Right lobe of liver (tissue), 4 donors: Measurements from ENCODE around the genes SEBOX, FAM222B and PHF12.

DNA sequence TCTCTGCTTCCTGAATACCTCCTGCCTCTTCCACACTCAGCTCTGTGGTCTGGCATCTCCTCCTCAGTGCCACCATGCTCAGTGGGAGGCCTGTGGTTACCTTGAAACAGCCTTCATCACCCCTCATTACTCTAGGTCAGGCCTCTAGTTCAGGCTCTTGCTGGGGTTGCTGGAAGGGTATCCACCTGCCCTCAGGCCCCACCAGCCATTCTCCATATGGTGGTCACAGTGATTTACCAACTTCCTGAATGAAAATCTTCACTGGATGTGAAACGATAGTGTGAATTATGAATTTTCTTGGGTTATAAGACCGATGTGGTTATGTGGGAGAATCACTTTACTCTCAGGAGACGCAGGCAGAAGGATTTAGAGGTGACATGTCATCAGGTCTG lies 5.0 kb downstream of the LYRM9 start:
- PRO-cap, 4 experiments: no peak in any of the 4 experiments
- RAMPAGE, long total RNA, 2 experiments: no peak in any of the 2 experiments

- PRO-cap, 4 experiments: no peak in any of the 4 experiments
- RAMPAGE, long total RNA, 2 experiments: no peak in any of the 2 experiments
Measured at GRCh38 chr17:28049843-28050897, 7.7 kb downstream of the NLK start.

- PRO-cap, 4 experiments: peak in 4 of 4 experiments; most common plus-strand start chr17:28227940 (in 2); most common minus-strand start chr17:28227838 (in 4)
- RAMPAGE, long total RNA, 2 experiments: start-site peak on the minus strand in 1 of 2 experiments, at chr17:28227832-28227864 at its widest, 6 reads per replicate
Measured at GRCh38 chr17:28227172-28228237, 91.5 kb upstream of the TMEM97 start.

DNA sequence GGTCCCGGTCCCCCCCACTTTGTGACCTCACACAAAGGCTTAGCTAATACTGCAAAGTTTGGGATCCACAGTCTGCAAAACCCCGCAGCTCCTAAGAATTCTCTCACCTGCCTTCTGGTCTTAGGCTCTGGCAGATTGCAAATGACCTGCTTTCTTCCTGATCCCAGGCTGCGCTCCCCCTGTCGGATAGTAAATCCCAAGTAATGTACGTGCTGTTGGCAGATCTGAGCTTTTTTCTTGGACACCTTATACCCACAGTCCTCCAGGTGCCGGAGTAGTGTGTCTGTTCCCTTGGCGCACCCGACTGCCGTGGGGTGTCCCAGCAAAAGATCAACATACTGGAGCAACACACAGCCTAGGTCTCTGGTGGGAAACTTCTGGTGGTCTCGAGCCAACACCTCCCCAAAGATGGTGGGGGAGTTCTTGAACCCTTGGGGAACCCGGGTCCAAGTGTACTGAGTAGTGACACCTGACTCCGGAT lies 83.6 kb upstream of the TMEM97 start:
- PRO-cap, 4 experiments: no peak in any of the 4 experiments
- RAMPAGE, long total RNA, 2 experiments: no peak in any of the 2 experiments

DNA sequence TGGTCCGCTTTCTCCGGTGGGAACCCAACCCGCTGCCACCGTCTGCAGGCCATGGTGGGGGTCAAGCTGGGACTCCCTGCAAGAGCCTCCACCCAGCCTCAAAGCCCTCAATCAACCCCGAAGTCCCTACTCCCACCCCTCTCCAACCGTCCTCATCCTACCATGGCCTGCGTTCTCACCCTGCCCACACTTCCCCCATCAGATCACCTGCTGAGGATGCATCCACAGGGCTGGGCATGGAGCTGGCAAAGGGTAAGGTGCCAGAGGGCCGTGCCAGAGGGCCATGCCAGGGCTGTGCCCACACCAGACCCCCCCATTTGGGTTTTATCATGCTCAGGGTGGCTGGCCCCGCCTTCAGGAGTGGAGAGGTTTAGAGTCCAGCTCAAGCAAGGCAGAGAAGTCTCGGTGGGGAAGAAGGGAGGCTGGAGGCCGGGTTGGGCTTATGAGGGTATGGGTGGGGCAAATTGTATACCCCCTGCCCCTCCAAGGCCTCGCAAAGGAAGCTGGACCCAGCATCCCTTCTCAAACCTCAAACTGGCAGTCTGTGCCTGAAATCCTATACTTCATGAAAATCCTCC lies at the start of gene SEBOX:
SEBOX (minus strand) TSS at position 286 of the 578 bp plus-strand sequence.
- PRO-cap, 4 experiments: peak in 4 of 4 experiments; most common plus-strand start position 394 of the sequence (in 4); most common minus-strand start position 190 of the sequence (in 1)
- RAMPAGE, long total RNA, 2 experiments: no peak in any of the 2 experiments

DNA sequence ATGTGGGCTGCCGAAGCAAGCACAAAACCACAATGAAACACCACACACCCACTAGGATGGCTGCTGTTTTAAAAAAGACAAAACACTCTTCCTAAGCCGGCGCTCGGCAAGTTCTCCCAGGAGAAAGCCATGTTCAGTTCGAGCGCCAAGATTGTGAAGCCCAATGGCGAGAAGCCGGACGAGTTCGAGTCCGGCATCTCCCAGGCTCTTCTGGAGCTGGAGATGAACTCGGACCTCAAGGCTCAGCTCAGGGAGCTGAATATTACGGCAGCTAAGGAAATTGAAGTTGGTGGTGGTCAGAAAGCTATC lies 5.8 kb upstream of the SLC13A2 start:
- PRO-cap, 4 experiments: no peak in any of the 4 experiments
- RAMPAGE, long total RNA, 2 experiments: start-site peak on the plus strand in 1 of 2 experiments, centred at position 86 of the sequence, 29 reads per replicate

DNA sequence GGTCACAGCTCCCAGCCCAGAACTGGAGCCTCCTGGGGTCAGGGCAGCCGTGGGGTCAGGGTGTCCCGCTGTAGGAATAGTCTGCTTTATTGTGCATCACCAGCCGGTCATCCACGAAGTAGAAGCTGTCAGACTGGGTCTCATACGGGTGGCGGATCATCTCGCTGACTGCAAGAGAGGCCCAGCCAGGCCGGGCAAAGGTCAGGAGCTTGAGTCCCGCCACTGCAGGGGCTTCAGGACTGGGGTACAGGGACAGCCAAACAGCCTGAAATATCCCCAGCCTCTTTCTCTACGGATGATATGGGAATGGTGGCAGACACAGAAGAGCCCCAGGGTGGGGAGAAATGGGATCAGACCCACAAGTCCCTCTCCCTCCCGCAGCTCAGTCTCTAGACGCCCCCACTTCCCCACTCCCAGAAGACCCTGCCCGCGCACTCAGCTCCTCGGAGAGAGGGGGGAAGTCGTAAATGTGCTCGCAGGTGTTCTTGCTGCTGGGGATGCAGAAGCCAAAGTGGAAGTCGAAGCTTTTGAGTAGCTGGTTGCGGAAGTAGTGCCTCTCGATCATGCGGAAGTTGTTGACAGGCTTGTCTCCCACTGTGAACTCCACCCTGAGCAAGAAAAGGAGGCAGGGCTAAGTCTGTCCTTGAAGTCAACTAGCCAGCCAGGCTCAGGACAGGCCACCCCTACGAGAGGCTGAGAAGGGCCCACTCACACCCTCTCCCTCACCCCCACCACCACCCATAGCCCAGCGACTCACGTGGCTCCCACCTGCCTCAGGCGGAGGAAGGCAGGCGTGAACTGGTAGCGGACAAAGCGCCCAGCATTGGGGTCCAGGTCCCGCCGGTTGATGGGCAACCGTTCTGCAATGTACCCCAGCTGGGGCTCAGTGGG lies 4.9 kb downstream of the UNC119 start:
- PRO-cap, 4 experiments: no peak in any of the 4 experiments
- RAMPAGE, long total RNA, 2 experiments: no peak in any of the 2 experiments

- PRO-cap, 4 experiments: no peak in any of the 4 experiments
- RAMPAGE, long total RNA, 2 experiments: no peak in any of the 2 experiments
Measured at GRCh38 chr17:28574485-28575078, 2.1 kb downstream of the ALDOC start.

DNA sequence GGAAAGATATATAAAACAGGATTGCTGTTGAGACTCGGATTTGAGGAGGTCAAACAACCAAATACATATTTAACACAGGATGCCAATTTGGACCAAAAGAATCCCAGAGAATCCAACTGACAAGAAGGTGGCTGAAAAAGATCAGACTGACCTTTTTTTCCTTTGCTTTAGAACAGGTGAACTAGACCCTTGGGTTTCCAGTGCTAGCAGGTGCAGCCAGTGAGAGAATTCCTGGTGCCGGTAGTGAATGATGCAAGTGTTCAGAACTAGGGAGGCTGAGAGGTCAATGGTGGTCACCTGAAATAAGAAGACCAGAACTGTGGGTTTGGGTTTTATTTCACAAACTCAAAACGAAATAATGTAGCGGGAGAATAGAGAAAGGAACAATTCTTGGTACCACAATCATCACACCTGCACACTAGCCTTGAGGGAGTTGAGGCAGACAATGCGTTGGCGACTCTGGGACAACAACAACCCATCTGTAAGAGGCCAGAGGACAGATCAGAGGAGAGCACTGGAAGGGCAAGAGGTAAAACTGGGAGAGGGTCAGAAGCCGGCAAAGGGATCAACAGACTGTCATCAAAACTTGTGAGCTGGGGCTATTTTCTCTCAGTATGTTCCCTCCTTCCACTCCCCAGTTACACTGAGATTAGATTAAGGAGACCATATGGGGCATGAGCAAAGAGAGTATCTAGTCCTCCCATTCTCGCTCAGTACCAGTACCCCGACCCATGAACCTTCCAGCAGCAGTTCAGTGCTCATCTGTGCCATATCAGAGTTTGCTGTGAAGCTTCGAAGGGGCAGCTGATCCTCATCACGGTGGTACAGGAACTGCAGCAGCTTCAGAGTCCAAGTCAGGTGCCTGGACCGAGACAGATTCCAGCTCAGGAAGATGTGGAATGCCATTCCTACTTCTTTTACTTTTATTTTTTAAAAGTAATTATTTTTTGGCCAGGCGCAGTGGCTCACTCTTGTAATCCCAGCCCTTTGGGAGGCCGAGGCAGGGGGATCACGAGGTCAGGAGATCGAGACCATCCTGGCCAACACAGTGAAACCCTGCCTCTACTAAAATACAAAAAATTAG lies 5.5 kb downstream of the BLTP2 start:
- PRO-cap, 4 experiments: no peak in any of the 4 experiments
- RAMPAGE, long total RNA, 2 experiments: start-site peak on the minus strand in 1 of 2 experiments, centred at position 798 of the sequence, 61 reads per replicate

- PRO-cap, 4 experiments: no peak in any of the 4 experiments
- RAMPAGE, long total RNA, 2 experiments: no peak in any of the 2 experiments
Measured at GRCh38 chr17:28676177-28676560, 14.2 kb downstream of the SUPT6H start.

DNA sequence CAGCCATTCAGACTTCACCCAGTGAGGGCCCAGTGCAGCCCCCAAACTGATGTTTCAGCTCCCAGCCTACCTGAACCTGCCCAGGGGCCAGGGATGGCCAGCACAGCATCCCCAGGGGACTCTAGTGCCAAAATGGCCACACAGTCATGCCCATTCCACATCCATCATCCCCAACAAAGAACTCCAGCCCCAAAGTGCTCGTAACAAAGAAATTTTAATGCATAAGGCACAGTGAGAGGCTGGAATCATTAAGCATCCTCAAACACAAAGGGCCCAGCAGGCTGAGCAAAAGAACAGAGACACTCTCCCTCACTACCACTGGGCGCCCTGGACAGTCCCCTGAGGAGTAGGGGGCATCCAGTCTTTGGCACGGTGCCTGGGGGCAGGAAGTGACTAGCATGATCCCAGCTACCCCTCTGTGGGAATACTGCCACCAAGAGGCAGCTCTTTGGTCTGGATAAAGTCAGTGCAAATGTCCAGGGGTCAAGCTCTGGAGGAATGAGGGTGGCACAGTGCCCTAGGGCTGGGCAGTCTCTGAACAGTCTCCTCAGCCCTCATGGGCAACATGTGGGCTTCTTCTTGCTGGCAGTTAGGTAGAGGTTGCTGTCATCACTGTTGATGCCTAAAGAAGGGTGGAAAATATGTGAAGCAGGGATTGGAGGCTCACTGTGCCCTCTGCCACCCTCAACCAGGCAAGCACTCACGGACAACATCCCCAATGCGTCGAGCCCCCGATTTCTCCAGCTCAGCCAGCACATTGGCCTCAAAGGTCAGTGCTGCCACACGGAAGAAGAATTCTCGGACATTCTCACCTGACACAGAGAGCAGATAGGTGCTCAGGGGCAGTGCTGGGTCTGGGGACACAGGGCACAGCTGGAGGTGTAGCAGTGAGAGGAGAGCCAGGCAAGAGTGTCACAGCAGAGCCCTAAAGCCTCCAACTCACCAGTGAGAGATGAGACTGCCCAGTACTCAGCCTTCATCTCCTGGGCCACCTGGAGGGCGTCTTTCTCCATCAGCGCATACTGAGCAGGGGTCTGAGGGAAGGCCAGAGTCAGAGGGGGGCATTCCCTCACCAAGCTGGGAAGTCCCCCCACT lies 2.7 kb upstream of the PROCA1 start:
- PRO-cap, 4 experiments: no peak in any of the 4 experiments
- RAMPAGE, long total RNA, 2 experiments: no peak in any of the 2 experiments

- PRO-cap, 4 experiments: no peak in any of the 4 experiments
- RAMPAGE, long total RNA, 2 experiments: no peak in any of the 2 experiments
Measured at GRCh38 chr17:28724004-28724484, 2.0 kb downstream of the TLCD1 start.

- PRO-cap, 4 experiments: peak in 4 of 4 experiments; most common plus-strand start chr17:28842831 (in 3); most common minus-strand start chr17:28842783 (in 4)
- RAMPAGE, long total RNA, 2 experiments: start-site peak on the minus strand in 2 of 2 experiments, at chr17:28842752-28842778 at its widest, 79 to 102 reads per replicate
Measured at GRCh38 chr17:28841735-28843089, at the start of gene FAM222B. FAM222B (minus strand) TSS chr17:28842790.

- PRO-cap, 4 experiments: no peak in any of the 4 experiments
- RAMPAGE, long total RNA, 2 experiments: no peak in any of the 2 experiments
Measured at GRCh38 chr17:28878566-28879300, 18.8 kb downstream of the FLOT2 start.

GRCh38 chr17:28895974-28896563 lies 1.5 kb downstream of the FLOT2 start:
- PRO-cap, 4 experiments: no peak in any of the 4 experiments
- RAMPAGE, long total RNA, 2 experiments: no peak in any of the 2 experiments

DNA sequence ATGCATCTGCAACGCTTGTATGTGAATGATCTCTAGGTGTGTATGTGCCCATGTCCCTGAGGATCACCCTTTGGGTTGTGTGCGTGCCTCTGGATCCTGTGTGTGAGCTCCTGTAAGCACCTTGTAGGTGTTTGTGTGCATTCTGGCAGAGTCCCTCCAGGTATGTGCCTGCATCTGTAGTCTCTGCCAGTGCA lies 311 bp upstream of the DHRS13 start:
- PRO-cap, 4 experiments: no peak in any of the 4 experiments
- RAMPAGE, long total RNA, 2 experiments: no peak in any of the 2 experiments

- PRO-cap, 4 experiments: no peak in any of the 4 experiments
- RAMPAGE, long total RNA, 2 experiments: no peak in any of the 2 experiments
Measured at GRCh38 chr17:28913430-28914266, 10.8 kb upstream of the DHRS13 start.

GRCh38 chr17:28945045-28945680 lies 6.2 kb downstream of the PHF12 start:
- PRO-cap, 4 experiments: no peak in any of the 4 experiments
- RAMPAGE, long total RNA, 2 experiments: no peak in any of the 2 experiments

DNA sequence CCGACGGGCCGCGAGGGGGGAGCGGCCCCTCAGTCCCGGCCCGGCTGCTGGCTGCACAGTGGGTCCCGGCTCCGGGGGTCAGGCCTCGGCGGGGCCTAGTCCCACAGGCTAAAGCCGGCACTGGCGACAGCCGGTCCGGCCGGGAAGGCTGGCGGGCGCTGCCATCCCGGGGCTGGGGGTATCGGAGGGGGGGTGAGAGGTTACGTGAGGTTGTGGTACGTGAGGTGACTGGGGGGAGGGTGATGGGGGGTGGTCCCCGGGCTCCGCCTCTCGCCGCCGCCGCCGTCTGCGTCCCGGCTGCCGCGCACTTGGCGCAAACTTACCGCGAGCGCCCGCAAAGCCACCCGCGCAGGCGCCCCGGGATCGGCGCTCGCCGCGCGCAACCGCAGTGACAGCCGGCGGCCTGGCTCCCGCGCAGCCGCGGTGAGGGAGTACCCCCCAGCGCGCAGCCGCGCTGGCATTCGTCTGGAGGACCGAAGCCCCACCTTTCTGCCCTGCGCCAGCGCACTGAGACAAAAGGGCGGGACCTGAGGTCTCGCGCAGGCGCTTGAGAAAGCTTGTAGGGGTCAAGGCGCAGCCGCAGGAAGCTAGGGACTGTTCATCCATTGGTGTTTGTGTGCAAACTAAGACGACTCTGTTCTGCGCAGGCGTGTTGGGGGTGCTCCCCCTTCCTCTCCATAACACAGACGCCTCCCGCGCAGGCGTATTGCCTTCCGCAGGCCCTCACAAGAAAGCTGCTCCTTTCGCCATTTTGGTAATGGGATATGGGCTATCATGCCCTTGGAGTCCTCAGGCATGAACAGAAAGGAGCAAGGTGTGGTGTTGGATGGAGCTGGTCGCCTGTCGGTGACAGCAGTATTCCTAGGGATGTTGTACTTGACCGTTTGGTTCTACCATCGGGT lies at the start of gene PHF12:
PHF12 (minus strand) TSS at position 375 of the 902 bp plus-strand sequence.
- PRO-cap, 4 experiments: peak in 4 of 4 experiments; most common plus-strand start position 678 of the sequence (in 3); most common minus-strand start position 310 of the sequence (in 3)
- RAMPAGE, long total RNA, 2 experiments: no peak in any of the 2 experiments

DNA sequence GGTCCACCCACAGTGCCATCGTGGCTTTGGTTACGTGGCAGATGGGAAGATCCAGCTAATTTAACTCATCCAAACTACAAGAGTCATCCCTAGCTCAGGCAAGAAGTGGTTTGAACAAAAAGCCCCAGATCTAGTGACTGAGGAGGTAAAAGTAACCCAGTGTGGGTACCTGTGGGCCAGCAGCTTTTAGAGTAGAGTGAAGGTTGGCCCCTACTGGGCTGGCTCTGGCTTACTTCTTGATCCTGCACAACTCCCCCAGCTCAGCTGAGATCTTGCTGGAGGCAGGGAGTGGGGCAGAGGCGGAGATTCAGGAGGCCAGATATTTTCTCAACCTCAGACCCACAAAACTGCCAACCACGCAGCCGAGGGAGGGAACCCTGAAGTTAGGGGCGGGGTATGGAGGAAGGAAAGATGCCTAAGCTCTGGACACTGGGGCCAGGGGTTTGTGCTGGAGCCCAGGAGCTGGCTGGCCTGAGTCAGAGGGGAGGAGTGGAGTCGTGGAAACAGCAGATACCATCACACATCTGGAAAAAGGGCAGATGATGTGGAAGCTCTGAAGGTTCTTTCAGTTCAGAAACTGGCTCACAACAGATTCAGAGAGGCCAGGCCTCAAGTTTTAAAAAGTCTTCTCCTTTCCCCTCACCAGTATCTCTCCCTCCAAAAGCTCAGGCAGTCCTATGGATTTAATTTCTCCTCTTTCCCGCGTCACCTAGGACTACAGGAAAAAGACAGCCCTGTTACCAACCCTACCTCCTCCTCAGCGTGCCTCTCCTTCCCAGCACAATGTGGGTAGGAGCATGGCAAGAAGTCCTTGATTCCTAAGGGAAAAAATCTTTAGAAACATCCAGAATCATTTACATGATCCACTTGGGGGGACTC lies 48.2 kb downstream of the MYO18A start:
- PRO-cap, 4 experiments: no peak in any of the 4 experiments
- RAMPAGE, long total RNA, 2 experiments: no peak in any of the 2 experiments